Airway epithelial cell (primary cell): ENCODE results near the genes CRHR2, GHRHR and NT5C3A.

DNA sequence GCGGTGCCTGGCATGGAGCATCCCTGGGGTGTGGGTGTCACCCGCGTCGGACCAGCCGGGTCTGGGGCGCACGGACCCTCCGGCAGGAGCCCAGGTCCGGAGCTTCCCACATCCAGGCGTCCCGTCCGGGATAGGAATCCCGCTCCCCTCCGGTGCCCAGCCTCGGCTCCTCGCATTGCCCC, 733 bp downstream of the MTURN start:
- RAMPAGE, long total RNA: no peak

- RAMPAGE, long total RNA: no peak
Observed at GRCh38 chr7:30217063-30217686, 67.2 kb upstream of the ZNRF2 start.

- RAMPAGE, long total RNA: no peak
Observed at GRCh38 chr7:30263055-30263710, 21.2 kb upstream of the ZNRF2 start.

GRCh38 chr7:30681949-30682906, at the start of gene CRHR2:
Gene CRHR2 (minus strand): TSS chr7:30682456.
- RAMPAGE, long total RNA: no peak

GRCh38 chr7:30697744-30698207, 15.5 kb upstream of the CRHR2 start:
- RAMPAGE, long total RNA: no peak

- RAMPAGE, long total RNA: no peak
Observed at GRCh38 chr7:30755648-30755907, 3.6 kb downstream of the INMT start.

GRCh38 chr7:30799507-30799896, 28.3 kb downstream of the MINDY4 start:
- RAMPAGE, long total RNA: no peak

- RAMPAGE, long total RNA: no peak
Observed at GRCh38 chr7:30869917-30870680, 41.6 kb upstream of the AQP1 start.

DNA sequence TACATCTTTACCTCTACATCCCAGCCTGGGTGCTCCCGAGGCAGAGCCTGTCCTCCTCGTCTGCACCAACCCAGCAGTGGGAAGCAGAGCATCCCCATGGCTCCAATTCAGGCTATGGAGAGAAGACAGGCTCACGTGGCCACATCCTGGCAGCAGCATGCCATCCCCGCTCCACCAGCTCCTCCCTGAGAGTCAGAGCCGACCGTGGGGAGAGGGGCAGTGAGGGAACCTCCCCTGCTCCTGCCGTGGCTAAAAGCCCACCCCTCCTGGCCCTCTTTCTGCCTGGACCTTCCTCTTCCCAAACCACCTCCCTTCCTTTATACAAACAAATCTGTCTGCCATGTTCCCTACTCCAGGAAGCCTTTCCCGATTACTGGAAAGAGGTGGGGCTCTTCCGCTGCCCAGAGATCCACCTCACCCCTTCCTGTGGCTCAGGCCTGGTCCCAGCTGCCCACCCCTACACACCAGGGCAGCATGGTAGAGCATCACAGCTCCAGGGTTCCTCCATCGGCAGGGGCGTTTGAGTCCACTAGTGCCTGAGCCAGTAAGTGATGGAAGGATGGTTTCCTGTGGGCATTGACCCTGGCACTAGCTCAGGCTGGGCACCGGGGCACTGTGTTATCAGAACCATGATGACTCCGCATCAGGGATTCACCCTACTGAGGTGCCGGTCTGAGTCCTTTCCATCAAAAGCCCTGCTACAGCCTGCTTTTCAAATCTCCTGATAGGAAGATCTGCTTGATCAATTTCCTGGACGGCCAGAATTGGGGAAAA, 10.7 kb upstream of the AQP1 start:
- RAMPAGE, long total RNA: no peak

GRCh38 chr7:30963543-30964242, at the start of gene GHRHR:
Gene GHRHR (plus strand): TSS chr7:30963953.
- RAMPAGE, long total RNA: no peak

DNA sequence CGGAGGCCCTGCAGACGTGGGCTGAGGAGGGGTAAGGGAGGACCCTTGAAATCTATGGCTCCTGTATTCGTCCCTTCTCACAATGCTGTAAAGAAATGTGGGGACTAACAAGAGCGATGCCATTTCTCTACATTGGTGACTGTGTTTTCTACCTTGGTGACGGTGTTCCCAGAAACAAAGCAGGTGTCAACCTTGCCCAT, 28.3 kb upstream of the ADCYAP1R1 start:
- RAMPAGE, long total RNA: no peak

GRCh38 chr7:31695026-31695354, 8.0 kb downstream of the PPP1R17 start:
- RAMPAGE, long total RNA: no peak

DNA sequence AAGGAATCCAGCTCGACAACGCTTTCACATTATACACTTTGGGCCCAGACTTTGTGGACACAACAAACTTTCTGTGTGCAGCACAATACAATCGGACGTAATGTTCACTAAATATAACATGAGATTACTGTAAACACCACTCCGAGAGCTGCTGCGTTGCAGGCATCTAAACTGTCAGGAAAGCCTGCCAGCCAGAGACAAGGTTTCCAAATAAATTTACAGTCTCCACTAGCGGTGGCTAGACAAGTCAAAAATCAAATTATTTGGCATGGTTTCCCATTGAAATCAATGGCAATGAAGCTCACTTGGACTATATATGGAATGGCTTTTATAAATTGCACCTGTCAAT, 1.4 kb downstream of the PDE1C start:
- RAMPAGE, long total RNA: no peak

DNA sequence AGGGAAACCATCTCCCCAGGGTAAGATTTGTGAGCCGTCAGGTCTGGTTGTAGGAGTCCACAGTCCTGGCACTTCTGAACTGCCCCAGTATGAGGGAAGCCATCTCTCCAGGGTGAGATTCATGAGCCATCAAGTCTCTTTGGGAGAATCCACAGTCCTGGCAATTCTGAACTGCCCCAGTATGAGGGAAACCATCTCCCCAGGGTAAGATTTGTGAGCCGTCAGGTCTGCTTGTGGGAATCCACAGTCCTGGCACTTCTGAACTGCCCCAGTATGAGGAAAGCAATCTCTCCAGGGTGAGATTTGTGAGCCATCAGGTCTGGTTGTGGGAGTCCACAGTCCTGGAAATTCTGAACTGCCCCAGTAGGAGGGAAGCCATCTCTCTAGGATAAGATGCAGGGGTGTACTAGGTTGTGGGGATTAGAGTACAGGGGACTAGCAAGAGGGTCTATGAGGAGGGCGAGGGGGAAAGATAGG, 15.8 kb downstream of the AVL9 start:
- RAMPAGE, long total RNA: no peak

DNA sequence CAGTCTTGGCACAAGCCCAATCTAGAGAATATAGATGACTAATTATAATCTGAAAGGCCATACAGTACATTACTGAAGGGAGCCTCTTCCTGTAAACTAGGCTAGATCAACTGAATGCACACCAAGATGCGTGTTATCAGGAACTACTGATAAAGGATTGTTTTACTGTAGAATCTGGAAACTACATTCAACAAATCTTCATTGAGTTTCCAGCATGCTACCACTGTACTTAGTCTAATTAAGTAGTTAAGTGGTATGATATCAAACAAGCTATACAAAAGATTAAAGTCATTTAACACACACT, 1.3 kb upstream of the KBTBD2 start:
- RAMPAGE, long total RNA: no peak

DNA sequence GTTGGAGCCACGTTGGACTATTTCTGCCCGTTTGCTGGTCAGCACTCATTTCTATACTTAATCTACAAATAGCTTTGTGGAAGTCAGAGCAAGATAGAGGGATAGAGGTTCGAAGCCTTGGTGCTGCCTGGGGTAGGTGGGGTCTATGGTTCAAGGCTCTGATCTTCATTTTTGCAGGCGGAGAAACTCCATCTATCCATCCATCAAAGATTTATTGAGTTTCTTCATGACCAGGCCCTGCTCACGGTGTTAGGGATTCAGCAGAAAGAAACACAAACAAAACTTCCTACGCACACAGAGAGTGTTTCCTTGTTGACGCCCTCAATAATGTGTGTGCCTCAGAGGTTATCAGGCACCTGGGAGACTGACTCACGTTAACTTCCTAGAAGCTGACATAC, 35.3 kb downstream of the FKBP9 start:
- RAMPAGE, long total RNA: no peak

GRCh38 chr7:33040798-33041610, 21.6 kb downstream of the NT5C3A start:
- RAMPAGE, long total RNA: no peak

DNA sequence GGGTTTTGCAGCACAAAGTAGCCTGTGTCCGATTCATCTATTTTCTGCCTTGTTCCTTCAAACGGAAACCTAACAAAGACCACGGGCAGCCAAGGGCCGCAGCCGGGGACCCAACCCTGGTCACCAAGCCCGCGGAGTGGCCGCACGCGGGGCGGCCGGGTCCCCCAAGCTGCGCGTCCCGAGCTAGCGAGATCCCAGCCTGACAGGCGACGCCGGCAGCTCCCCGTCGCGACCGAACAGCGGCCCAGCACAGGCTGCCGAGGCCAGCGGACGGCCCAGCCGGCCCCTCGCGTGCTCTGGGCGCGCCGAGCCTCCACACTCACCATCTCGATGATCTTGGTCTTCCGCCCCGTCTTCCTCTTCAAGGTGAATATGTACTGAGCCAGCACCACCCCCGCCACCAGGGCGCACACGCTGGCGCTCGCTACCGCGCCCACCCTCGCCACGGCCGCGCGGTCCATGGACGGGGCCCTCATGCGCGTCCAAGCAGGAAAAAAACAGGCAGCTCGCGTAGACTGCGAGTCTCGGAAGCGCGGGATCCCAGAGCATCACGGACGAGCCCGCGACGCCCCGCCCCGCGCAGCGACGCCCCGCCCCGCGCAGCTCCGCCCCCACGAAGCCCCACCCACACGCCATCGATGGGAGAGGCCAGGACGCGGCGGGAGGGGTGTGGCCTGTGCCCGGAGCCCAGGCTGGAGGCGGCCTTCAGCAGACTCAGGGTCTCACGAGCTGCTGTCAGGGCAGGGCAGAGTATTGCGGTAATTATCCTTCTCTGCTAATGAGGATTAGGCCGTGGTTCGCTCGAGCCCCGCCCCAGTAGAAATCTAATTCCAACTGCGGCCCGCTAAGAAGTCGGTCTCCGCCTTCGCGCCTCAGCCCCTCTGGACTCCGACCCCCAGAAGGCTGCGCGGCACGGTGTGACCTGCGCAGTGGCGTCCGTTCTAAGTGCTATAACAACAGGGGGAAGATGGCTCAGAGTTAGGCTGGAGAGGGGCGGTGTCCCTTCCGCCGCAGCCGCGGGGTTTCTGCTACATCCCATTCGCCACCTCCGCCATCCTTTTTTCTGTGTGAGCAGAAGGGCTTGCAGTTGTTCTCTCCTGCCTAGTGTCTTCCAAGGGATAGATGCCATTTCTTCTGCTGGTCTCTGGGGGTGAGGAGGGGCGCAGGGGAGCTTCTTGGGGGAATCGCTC, at the start of gene NT5C3A:
NT5C3A (minus strand) TSS at position 532 of the 1,190 bp plus-strand sequence.
- RAMPAGE, long total RNA: start-site peak on the minus strand centred at position 532 of the sequence, 62 bp wide, 109 and 250 reads in 2 replicates

- RAMPAGE, long total RNA: no peak
Observed at GRCh38 chr7:33351673-33352073, 222.3 kb downstream of the BBS9 start.

DNA sequence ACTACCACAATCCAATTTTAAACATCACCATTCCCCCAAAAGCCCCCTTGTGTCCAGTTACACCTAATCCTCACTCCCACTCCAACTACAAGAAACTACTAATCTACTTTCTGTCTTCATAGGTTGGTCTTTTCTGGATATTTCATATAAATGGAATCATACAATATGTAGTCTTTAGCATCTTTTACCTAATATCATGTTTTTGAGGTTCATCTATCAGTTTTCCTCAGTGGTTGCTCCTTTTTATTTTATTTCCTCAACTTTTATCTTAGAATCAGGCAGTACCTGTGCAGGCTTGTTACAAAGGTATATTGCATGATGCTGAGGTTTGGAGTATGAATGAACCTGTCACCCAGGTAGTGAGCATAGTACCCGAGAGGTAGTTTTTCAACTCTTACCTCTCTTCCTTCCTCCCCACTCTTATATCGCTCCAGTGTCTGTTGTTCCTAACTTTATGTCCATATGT, 273.1 kb downstream of the BBS9 start:
- RAMPAGE, long total RNA: no peak